Neural crest cell (in vitro differentiated cells): ENCODE measurements around the genes AASS and TAS2R16.

- PRO-cap, result bidirectional peak, plus-strand start at chr7:117020274, minus-strand start at chr7:117020147; bidirectional peak, plus-strand start at chr7:117020412, minus-strand start at chr7:117020499; bidirectional peak, plus-strand start at chr7:117020822, minus-strand start at chr7:117020826
These were observed 67.1 kb downstream of the ST7 start for GRCh38 chr7:117019973-117021268.

- PRO-cap, result no peak
These were observed 48.9 kb downstream of the WNT2 start for GRCh38 chr7:117273921-117274389.

- PRO-cap, result no peak
These were observed 950 bp upstream of the CFTR start for GRCh38 chr7:117478889-117479260.

DNA sequence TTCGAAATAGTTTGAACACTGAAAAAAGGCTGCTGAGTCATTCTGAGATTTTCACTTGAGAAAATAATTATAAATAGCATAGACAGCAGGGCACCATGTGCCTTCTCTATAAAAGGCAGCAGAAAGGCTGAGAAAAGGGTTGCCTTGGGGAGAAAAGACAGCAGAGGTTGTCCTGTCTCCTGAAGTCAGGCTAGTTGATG lies 92.4 kb downstream of the CTTNBP2 start:
- PRO-cap, result no peak

DNA sequence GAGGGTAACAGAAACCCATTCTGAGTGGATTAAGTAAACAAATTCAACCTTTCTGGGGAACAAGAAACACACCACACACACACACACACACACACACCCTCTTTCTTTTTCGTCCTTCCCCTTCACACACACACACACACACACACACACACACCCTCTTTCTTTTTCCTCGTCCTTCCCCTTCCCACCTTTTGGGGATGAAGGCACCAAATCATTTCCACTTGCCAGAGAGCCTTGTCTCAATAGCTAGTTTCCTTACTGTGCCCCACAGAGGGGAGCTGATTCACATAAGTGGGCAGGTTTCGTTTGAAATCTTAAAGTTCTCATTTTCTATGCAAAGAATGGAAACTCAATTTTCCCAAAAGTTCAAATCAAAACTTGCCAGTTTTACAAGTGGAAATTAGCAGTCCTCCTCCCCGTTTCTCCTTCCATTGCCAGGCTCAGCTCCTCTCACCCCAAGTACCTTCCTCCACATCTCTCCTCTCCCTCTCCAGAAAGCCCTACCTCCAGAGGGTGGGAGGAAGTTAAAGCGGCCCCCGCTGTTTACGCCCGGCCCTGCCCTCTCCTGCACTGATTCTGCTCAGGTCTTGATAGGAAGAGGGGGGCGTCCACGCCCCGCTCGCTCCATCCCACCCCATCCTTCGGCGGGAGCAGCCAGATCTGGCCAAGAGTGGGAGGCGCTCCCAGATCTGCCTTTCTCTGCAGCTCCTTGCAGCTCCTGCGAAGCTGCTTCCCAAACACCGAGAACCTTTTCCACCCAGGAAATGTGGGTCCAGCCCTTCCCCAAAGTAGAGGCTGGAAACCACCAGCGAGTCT lies 1.3 kb downstream of the CTTNBP2 start:
- PRO-cap, result no peak

- PRO-cap, result no peak
These were observed 11.1 kb downstream of the LSM8 start for GRCh38 chr7:118194585-118195952.

GRCh38 chr7:119713352-119714184 lies 559.4 kb upstream of the KCND2 start:
- PRO-cap, result no peak

DNA sequence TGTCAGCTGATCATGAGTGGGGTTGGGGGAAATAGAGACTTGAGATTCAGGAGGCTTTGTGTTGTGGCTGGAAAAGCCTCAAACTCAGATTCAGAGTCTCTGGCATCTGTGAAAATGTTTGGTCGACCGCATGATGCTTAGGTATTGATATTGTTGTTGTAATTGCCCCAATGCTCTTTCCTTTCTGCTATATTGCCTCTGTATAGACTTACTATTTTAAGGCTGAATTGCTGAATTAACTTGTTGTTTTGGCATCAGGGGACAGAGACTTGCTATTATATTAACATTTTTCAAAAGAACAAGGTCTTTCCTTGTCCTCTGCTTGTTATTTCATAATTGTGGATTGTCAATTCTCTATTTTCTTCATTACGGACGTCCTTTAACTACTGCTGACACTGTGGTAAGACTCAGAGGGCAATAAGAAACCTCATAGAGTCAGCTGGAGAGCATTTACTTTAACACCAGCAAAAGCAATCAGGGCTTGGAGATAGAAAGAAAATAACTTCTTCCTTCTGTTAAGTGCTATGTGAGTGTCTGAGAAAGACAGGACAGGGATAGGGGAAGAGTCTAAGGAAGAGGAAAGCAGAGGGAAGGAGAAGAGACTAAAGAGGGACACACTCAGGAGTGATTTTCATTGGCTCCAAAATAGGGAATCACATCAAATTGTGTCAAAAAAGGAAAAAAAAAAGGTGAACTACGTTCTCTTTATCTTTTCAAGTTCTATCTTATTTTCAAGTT lies 17.6 kb downstream of the CPED1 start:
- PRO-cap, result no peak

DNA sequence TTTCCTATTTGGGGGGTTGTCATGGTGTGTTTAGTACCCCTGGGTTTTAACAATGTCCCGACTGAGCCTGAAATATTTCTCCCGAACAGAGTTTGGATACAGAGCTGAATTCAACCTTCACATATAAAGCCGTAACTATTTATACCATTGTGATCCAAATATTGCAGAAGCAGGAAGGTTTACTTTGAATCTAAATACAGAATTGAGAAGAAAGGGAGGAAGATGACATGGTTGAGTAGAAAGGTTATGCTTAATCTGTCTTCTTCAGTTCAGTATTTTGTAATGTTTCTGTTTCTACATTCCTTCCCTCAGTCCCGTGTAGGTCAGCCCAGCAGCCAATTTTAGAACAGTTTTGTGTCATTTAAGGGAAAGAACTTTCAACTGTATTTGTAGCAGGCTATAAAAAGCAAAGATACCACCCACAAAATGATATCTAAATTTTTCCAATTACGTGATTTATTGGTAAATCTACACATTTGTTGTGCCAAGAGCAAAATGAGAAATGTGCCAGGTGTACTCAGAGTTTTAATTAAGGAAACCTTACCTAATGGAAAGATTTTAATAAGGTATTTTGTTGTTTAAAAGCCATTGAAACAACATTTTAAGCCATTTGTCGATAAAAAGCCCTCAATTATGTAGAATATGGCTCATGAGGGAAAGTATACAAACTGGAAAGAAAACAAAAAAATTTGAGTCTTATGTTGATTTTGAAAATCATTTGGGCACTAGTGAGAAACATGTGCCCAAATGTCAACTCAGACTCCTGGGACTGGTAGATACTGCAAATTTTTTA lies 97.5 kb downstream of the CPED1 start:
- PRO-cap, result no peak

- PRO-cap, result no peak
These were observed 68.7 kb upstream of the WNT16 start for GRCh38 chr7:121259987-121260672.

DNA sequence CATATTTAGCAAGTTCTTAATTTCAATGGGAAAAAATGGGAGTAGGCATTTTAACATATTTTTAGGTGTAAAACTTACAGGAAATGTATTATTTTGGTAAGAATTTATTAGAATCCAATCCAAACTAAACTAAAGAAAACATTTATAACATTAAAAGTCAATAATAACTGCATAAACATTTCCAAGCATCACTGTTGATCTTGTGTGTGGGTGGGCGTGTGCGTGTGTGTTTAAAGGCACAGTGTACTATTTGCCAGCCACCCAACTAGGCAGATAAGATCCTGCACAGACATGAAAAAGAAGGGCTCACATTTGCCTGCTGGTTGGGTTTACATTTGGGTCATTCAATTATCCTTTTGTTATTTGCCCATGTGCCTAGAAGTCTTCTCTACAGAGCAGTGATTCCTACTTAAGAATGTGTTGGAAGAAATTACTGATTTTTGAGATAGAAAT lies 31.0 kb upstream of the WNT16 start:
- PRO-cap, result no peak

- PRO-cap, result no peak
These were observed 26.4 kb upstream of the WNT16 start for GRCh38 chr7:121301987-121303223.

DNA sequence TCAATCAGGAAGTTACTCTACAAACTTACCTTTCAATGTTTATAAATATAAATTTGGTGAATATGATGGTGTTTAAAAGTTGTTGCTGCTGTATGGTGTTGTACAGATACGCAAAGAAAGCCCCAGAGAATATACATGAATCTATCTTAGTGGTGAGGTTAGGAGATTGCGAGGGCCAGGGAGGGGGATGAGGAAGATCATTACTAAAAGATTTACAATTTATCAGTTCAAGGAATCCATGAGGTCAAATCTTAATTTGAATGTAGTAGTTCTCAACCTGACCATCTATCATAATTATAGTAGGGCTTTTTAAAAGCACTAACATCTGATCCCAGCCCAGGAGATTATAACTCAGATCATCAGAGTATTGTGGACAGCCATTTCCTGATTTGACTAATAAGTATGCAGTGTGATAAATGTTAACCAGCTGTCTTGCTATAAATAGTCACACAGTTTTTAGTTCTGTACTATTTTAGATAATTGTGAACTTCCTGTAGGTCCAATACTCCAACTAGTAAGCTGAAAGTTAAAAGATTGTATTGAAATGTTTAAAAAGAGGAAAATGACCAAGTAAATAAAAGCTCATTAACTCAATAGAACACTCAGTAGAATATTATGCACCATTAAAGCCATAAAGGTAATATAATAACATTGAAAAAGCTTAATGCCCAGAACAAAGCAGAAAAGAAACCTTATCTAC lies 23.5 kb downstream of the FAM3C start:
- PRO-cap, result no peak

GRCh38 chr7:122143659-122144332 lies at the start of gene AASS:
Gene AASS (minus strand): TSS chr7:122144249.
- PRO-cap, result bidirectional peak, plus-strand start at chr7:122143788, minus-strand start at chr7:122143759; bidirectional peak, plus-strand start at chr7:122143953, minus-strand start at chr7:122144037; bidirectional peak, plus-strand start at chr7:122144514, minus-strand start at chr7:122144249

DNA sequence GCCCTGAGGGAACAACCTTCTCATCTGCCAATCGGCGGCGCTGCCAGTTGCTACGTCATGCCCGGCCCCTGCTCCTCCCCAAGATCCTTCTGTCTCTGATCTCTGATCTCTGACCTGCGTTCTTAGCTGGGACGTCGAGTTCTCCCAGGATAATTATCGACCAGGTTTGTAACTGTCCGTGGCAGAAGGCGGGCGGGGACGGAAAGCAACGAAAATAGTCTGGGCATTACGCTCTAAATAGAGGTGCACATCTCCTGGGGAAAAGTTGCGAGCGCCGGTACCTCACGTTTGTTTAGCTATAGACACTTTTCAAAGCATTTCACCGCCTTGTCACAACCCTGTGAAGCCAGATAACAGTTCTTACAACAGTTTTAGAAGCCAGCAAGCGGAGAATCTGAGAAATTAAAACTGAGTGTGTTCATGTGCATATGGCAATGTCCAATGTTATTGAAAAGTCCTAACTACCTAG lies 318 bp upstream of the AASS start:
- PRO-cap, result bidirectional peak, plus-strand start at position 182 of the sequence, minus-strand start outside the sequence

GRCh38 chr7:122307154-122307531 lies 2.6 kb upstream of the FEZF1 start:
- PRO-cap, result no peak

GRCh38 chr7:122316999-122317620 lies 12.6 kb upstream of the FEZF1 start:
- PRO-cap, result unidirectional peak, minus-strand start at chr7:122317306; unidirectional peak, minus-strand start at chr7:122317347

DNA sequence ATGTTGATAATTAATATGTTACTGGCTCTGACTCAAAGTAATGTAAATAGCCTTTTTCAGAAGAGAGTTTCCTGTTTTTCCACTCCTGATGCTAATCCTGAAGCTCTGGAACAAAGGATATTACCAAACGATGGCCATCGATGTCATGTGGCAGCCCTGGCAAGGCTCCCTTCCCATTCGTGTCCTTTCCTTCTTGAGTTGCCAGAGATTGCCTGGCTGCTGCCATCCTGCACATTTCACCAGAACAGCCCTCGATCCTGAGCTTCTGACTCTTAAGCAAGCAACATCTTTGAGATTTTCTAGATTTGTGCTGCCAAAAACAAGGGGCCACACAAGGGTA lies 46.0 kb downstream of the RNF133 start:
- PRO-cap, result no peak

GRCh38 chr7:122856285-122857159 lies 29.7 kb downstream of the CADPS2 start:
- PRO-cap, result no peak

DNA sequence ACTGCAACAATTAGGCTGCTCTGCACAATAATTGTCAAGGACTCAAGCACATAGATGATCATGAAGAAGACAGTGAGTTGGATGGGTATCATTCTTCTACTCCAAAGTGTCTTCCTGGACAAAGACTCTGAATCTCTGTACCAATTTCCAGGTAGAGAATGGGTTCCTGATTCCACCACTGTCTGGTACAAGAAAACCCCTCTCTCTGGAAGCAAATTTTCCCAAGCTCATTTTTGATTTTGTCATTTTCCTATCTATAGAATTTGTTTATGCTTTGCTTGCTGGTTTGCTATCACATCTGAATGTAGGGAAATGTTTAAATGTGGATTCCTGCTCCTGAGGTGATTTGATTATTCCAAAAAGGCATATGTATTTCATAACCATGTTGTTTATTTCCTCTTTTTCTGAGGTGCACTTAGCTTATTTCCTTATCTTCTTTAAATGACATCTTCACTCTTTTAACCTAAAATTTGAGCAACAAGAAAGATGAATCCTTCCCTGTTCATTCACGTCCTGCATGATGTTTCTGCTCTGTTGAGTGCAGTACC lies at the start of gene TAS2R16:
TSS of gene TAS2R16 (minus strand) at position 158 of the 548 bp plus-strand sequence.
- PRO-cap, result no peak